ENCODE results near the gene HTR2B.

- PRO-cap = bidirectional peak, plus-strand start at chr2:230412020, minus-strand start at chr2:230411670
These were observed 4.4 kb upstream of the SP100 start for GRCh38 chr2:230411402-230412117.

DNA sequence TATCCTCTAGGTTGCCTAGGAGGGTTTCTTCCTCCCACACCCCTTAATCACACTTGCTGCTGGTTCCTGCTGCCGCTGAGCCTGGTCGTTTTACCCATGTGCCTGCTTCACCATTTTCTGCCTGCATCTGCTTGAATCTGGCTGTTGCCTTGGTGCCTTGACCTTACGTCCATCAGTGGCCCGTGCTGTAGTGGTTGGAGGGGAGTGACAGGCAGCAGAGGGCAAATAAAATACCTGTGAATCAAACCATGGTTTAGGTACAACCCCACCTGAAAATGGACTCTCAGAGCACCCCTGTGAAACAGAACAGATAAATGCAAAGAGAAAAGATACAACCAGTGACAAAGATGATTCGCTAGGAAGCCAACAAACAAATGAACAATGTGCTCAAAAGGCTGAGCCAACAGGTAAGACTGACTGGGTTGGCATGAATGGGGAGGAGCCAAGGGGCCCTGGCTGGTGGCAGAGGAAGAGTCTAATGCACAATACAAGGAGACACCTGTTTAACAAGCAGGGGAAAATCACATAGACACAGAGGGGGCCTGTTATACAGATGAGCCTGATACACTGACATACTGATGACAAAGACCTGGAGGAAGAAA is 33.4 kb downstream of the SP100 start:
- PRO-cap = no peak

- PRO-cap = no peak
These were observed 50.1 kb downstream of the SP100 start for GRCh38 chr2:230466126-230466524.

GRCh38 chr2:230660415-230661013 is 52.1 kb upstream of the CAB39 start:
- PRO-cap = no peak

DNA sequence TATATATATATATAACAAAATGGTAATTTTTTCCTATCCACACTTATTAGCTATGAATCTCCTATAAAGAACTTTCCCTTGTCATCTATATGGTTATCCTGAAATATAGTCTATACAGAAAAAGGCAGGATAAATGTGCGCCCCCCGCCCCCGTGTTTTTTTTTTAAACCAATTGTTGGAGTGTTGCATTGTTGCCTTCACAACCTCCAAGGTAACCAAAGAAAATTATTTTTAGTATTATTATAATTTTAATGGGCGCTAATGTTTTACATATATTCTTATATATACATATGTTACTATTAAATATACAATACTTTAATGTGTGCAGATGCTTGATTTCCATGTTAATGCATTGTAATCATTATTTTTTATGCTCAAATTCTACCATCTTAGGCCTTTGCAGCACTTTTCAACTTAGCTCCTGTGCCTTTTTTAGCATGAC is 36.2 kb downstream of the CAB39 start:
- PRO-cap = no peak

GRCh38 chr2:230843073-230843573 is 21.6 kb upstream of the ITM2C start:
- PRO-cap = no peak

- PRO-cap = no peak
These were observed 2.3 kb downstream of the ITM2C start for GRCh38 chr2:230866721-230867748.

GRCh38 chr2:230869381-230869694 is 4.6 kb downstream of the ITM2C start:
- PRO-cap = no peak

- PRO-cap = no peak
These were observed 13.6 kb downstream of the ITM2C start for GRCh38 chr2:230878324-230878768.

DNA sequence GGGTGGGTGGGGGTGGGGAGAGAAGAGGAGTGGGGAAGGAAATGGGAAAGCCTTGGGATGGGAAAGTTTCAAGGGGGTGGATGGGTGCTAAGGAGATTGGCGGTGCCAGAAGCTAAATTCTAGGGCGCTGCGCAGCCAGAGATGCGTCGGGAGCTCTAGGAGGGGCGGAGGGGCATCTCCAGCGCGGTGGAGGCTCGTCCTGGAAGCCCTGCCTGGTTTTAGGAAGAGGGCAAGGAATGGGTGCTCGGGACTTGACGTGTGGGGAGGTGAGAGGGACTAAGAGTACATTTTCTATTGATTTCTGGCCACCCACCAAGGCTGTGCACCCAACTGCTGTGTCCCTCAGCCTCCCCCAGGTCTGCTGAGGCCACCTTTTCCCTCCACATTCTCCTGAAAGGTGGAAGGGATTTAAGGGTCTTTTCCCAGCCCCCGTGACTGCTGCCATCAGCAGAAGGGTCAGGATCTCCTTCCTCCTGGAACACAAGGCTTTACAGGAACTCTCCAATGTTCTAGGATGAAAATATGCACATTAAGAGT is 1.3 kb downstream of the C2orf72 start:
- PRO-cap = no peak

DNA sequence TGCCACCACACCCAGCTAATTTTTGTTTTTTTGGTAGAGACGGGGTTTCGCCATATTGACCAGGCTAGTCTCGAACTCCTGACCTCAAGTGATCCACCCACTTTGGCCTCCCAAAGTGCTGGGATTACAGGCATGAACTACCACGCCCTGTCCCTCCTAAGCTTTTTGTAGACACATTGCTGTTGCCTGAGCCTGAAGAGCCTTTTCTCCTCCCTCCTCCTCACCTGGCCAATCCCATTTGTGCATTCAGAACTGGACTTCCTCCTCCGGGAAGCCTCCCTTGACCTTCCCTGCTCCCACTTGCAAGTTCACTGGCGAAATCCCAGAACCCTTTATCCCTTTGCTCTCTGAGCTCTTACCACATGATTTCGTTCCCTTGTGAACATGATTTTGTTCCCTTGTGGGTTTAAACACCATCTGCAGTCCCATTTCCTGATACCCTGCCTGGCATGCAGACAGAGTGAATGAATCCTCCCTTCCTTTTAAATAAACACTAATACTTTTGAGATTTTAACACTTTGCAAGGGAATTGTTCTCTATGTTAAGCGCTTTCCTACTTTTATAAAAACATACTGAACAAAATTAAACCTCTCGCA is 2.7 kb downstream of the C2orf72 start:
- PRO-cap = no peak

DNA sequence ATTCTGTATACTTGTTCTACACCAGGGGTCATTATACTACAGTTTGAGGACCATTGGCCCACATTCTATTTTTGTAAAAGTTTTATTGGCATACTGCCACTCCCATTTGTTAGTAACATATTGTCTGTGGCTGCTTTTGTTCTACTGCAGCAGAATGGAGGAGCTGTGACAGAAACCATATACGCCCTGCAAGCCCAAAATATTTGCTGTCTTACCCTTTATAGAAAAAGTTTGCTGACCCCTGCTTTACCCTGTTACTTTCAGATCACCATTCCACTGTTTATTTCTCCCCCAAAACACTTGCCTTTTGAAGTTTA is 14.2 kb downstream of the HTR2B start:
- PRO-cap = no peak

DNA sequence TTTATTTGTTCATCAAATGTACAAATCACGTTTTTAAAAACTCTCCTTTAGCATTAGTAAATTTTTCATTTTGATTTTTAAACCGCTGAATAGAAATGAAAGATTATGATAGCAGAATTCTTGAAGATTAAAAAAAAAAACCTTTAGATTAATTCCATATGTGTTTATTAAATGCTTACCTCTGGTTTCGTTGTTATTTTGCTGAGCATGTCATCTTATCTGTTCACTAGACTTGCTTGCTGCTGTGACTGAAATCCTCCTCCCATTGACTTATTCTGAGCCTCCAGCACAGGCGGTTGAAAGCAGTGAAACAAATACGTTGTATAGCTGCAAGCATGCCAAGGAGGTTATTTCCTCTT is at the start of gene HTR2B:
TSS of gene HTR2B (minus strand) at position 250 of the 359 bp plus-strand sequence.
- PRO-cap = no peak

- PRO-cap = no peak
These were observed 10.8 kb upstream of the ARMC9 start for GRCh38 chr2:231187601-231188135.

DNA sequence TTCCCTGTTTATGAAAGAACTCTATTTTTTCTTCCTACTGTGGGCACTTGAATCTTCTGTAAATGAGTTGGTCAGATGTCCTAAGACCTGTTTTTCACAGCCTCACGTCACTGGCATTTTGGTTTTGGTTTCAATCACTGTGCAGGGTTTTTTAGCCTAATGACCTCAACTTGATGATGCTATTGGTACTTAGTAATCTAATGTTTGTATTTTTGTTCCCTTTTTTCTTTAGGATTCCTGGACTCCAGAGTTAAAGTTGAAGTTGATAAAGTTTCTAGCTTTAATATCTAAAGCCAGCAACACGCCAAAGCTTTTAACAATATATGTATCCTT is 24.0 kb downstream of the ARMC9 start:
- PRO-cap = no peak

GRCh38 chr2:231370964-231371720 is 24.4 kb upstream of the B3GNT7 start:
- PRO-cap = no peak

GRCh38 chr2:231455321-231455710 is 9.0 kb downstream of the NCL start:
- PRO-cap = no peak

DNA sequence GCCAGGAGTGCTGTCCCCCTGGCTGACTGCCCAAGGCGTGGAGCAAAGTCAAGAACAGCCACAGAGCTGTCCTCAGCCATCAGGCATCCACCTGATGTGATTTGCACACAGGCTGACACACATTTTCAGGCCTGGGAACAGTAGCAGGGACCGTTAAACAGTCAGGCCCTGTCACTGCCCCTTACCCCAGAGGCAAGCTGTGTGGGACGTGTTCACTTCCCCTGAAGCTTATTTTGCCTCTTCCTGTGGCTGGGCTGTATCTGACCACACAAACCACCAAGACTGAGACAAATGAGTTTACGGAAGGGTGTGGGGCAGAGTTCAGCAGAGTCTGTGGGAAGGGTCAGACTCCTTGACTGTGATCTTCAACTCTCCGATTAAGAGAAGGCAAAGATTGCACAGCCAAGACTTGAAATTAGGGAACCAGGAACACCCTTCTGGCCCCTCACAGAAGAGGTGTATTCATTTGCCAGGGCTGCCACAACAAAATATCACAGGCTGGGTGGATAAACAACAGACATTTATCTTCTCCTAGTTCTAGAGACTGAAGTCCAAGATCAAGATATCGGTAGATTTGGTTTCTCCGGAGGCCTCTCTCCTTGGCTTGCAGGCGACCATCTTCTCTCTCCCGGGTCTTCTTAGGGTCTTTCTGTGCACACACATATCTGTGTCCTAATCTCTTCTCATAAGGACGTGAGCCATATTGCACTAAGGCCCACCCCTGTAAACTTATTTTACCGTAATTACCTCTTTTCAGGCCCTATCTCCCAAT is 15.4 kb upstream of the NMUR1 start:
- PRO-cap = no peak

DNA sequence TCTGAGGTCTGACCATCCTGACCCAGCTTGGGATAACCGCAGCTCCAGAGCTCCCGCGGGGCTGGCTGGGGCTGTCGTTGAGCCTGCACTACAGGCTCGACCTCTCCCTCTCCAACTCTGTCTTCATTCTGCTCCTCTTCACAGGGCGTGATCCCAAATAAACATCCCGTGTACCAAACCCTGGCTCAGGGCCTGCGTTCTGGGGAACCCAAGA is 8.3 kb downstream of the TEX44 start:
- PRO-cap = no peak

DNA sequence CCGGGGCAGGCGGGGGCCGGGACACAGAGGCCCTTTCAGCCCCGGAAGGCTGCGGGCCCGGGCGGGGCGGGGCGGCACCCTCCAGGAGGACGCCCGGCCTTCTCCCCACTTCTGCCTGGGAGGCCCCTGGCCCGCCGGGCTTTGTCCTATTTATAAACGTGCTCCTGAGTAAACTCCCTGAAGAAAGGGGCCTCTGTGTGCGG is 12.2 kb downstream of the TEX44 start:
- PRO-cap = no peak

Measured in aorta (tissue), 1 donor.